Jejunum (tissue), 1 donor: ENCODE measurements around the gene ZNF768.

DNA sequence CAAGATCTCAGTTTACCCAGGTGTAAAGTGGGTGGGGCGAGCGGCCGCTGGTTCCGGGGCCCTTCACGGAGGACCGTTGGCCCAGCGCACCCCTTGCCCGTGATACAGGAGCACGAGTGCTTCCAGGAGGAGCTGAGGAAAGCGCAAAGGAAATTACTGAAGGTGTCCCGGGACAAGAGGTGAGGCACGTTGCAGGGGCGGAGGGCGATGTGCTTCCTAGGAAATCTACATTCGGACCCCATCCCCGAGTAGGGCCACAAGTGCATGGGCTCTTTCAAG, 337 bp downstream of the INO80E start:
- PRO-cap, result no peak

DNA sequence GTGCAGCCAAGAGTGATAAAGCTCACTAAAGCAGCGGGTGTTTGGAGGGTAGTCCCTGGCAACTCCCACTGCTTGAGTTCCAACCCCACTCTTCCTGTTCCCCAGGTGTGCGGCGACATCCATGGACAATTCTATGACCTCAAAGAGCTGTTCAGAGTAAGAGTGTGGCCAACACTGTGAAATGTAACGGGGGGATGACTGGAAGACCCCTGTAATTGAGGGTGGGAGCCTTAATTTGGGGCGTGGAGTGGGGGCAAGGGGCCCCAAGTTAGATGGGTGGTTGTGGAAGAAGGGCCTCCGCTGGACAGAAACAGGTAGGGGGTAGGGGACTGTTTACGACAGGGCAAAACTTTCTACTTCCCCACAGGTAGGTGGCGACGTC, 6.6 kb downstream of the PPP4C start:
- PRO-cap, result no peak

DNA sequence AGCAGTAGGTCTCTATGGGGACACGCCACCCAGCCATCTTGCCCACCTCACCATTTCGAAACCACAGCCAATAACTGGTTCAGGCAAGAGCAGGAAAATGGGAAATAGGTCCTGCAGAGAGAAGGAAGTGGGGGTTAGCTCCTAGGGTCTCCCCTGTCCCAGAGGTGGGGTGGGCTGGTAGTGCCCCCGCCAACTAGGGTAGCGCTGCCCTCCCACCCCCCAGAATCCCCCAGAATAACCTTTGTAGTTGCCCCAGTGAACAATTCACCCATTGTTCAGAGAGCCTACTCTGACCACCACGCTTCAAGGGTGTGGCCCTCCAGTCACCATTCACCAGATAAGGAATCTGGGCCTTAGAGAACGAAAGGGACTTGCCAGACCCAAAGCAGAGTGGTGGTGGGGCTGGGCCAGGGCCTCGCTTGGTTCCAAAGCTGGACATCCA, 5.0 kb downstream of the GDPD3 start:
- PRO-cap, result no peak

DNA sequence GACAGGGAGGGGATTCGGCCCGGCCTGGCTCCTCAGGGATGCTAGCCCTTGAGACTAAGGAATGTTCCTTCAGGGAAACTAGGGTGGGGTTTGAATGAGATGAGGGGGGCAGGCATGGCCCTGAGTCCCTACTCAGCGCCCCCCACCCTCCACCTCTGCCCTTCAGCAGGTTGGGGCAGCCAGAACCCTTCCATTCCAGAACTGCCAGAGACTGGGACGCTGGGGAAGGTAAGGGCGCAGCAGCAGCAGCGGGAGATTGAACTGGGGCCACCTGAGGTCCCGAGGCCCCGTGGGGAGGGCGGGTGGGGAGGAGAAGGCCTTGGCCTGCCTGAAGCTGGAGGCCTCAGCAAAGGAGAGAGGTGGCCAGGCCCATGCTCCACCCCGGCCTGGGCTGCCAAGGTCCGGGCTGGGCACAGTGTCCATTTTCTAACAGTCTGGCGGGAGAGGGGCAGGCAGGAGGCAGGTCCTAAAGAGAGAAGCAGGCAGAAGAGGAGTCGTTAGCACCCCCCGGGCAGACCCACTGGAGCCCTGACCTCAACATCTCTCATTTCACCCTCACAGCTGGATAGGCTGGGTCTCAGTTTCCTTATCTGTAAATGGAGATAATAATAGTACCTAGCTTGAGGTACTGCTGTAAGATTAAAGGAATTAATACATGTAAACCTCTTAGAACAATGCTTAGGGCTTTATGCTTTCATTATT, 1.1 kb upstream of the GDPD3 start:
- PRO-cap, result no peak

DNA sequence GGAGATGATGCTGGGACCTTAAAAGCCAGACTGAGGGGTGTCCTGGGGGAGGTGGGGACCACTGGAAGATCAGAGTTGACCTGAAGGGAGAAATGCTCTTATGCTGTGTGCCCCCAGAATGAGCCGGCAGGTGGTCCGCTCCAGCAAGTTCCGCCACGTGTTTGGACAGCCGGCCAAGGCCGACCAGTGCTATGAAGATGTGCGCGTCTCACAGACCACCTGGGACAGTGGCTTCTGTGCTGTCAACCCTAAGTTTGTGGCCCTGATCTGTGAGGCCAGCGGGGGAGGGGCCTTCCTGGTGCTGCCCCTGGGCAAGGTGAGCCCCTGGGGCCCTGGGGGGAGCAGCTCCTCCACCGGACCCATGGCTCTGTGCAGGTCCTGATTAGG, 1.7 kb downstream of the CORO1A start:
- PRO-cap, result no peak

- PRO-cap, result bidirectional peak, plus-strand start at chr16:30186004, minus-strand start at chr16:30185937
Observed at GRCh38 chr16:30185479-30186460, 2.4 kb downstream of the CORO1A start.

DNA sequence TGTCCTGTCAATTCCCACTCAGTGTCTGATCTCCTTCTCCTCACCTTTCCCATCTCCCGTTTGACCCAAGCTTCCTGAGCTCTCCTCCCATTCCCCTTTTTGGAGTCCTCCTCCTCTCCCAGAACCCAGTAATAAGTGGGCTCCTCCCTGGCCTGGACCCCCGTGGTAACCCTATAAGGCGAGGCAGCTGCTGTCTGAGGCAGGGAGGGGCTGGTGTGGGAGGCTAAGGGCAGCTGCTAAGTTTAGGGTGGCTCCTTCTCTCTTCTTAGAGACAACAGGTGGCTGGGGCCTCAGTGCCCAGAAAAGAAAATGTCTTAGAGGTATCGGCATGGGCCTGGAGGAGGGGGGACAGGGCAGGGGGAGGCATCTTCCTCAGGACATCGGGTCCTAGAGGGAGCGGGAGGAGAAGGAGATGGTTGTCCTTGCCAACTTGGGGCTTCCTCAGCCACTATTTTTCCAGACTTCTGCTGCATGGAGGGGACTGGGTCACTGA, 1.8 kb upstream of the TBC1D10B start:
- PRO-cap, result no peak

- PRO-cap, result bidirectional peak, plus-strand start at chr16:30377877, minus-strand start at chr16:30377798; bidirectional peak, plus-strand start at chr16:30378006, minus-strand start at chr16:30377962; bidirectional peak, plus-strand start at chr16:30378443, minus-strand start at chr16:30378242
Observed at GRCh38 chr16:30377190-30378309, 2.9 kb downstream of the MYL11 start.

GRCh38 chr16:30524117-30524846, 2.1 kb downstream of the ZNF768 start:
- PRO-cap, result no peak

- PRO-cap, result bidirectional peak, plus-strand start at chr16:30526627, minus-strand start at chr16:30526567; bidirectional peak, plus-strand start at chr16:30526939, minus-strand start at chr16:30526764; bidirectional peak, plus-strand start at chr16:30527169, minus-strand start at chr16:30527060
Observed at GRCh38 chr16:30526139-30527134, at the start of gene ZNF768. Gene ZNF768, minus strand, starts transcription at chr16:30526566.

GRCh38 chr16:30568188-30568709, 3.3 kb downstream of the ZNF688 start:
- PRO-cap, result no peak

DNA sequence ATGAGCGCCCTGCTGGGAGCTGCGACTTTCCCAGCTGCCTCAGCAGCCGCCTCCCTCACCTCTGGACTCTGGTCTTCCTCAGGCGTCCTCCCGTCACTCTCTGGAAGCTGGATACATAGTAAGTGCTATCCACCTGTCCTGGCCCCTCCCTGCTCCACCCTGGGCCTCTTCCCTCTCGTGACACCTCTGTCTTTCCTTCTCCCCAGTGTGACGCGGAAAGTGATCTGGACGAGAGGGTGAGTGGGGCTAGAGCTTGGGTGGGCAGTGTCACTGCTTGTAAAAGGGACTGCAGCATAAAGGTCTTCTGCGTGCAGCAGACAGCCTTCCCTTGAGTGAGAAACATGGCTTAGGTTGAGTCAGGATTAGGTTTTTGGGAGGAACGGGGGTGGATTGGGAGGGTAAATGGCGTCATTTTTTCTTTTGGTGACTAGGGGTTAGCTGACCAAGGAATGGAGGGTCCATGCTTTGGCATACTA, 2.9 kb downstream of the FBRS start:
- PRO-cap, result bidirectional peak, plus-strand start at position 205 of the sequence, minus-strand start at position 63 of the sequence

GRCh38 chr16:30666183-30666807, 8.1 kb downstream of the FBRS start:
- PRO-cap, result no peak

DNA sequence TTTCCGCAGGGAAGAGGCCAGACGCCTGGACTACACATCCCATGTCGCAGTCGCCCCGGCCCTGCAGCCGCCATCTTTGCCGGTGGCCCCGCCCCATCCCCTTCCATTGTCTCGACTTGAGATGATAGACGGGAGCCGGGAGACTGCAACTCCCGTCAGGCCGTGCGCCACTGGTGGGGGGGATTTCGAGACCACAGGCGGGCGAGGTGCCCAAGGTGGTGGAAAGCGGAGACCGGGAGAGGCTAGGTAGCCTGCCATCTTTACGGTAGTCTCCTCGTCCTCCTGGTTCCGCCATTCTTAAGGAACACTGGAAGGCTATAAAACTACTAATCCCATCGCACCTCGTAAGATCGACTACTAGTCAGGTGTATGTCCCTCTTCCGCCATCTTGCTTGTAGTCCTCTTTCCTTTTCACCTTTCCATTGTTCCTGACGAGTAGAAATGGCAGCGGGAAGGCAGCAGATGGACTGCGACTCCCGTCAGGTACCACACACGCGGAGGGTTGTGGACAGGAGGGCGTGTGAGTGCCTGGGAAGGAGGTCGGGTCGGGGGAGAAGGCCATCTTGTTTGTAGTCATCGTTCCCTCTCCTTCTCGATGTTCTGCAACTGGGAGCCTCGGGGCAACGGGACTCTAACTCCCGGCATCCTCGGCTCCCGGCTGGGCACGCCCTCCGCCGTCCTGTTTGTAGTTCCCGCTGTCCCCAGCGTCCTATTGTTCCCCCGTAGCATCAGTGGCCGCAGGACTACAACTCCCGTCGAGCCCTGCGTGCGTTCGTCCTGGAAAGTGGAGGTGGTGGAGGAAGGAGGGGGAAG, 496 bp upstream of the FBXL19 start:
- PRO-cap, result bidirectional peak, plus-strand start at position 188 of the sequence, minus-strand start outside the sequence; bidirectional peak, plus-strand start at position 434 of the sequence, minus-strand start at position 299 of the sequence; bidirectional peak, plus-strand start outside the sequence, minus-strand start at position 597 of the sequence

DNA sequence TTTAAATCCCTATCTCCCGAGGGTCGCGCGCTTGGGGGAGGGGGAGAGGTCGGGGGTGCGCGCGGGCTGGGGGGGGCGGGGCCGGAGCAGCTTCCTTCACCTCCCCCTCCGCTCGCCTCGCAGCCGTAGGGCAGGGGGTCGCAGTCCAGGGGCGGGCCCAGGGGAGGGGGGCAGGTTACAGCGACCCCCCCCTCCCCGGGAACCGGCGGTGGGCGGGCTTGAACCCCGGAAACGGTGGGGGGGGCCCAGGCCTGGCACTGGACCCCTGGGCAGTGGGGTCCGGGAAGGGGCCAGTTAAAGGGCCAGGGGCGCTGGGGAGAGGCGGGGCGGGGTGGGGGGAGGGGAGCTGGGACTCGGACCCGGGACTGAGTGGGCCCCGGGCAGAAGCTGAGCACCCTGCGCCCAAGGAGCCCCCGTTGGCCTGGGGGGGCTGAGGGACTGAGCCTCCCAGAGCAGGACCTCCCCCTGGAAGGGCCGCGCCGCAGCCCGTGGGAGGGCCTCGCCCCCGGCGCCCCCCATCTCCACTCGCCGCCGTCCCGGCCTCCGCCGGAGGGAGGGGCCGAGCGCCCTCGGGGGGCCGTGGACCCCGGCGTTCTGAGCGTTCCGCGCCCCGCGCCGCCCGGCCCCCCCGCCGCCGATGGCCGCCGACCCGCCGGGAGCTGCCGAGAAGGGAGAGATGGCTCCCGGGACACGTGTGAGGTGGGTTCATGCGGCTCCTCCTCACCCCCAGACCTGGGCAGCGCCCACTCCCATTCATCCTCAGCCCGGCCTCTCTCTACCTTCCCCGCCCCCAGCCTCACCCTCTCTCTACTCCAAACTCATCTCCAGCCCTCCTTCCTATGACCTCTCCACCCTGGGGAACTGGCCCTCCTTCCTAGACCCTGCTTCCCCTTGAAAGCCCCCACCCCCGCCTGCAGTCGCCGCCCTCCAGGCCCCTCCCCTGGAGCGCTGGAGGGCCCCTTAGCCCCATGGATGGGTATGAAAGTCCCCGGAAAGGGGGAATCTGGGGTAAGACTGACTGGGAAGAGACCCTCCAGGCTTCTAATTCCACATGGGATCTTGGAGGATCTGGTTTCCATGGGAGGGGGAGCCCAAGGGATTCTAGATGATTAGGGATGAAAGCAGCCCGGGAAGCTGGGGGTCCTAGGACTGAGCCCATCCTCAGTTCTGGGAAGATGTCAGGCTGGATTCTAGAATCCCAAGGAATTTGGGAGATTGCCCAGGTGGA, 803 bp downstream of the FBXL19 start:
- PRO-cap, result no peak

DNA sequence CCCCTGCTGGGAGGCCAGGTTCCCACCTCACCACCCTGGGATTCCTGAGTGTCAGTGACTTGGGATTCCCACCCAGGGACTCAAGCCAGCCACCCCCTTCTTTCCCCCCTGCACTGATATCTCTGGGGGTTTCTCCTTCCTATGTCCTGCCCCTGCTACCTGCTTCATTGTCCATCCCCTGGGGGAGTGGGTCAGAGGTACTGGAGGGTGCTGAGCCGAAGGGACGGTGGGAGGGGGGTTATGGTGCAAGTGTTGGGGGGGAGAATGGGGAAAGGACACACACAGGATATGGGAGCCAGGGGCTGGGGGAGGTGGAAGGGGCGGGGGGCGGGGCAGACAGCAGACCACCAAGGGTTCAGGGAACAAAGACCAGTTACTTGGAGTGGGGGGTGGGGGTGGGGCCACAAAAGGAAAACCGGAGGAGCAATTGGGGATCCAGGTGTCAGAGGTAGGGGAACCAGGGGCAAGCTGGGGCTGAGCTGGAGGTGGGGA, 1.5 kb upstream of the ORAI3 start:
- PRO-cap, result no peak

DNA sequence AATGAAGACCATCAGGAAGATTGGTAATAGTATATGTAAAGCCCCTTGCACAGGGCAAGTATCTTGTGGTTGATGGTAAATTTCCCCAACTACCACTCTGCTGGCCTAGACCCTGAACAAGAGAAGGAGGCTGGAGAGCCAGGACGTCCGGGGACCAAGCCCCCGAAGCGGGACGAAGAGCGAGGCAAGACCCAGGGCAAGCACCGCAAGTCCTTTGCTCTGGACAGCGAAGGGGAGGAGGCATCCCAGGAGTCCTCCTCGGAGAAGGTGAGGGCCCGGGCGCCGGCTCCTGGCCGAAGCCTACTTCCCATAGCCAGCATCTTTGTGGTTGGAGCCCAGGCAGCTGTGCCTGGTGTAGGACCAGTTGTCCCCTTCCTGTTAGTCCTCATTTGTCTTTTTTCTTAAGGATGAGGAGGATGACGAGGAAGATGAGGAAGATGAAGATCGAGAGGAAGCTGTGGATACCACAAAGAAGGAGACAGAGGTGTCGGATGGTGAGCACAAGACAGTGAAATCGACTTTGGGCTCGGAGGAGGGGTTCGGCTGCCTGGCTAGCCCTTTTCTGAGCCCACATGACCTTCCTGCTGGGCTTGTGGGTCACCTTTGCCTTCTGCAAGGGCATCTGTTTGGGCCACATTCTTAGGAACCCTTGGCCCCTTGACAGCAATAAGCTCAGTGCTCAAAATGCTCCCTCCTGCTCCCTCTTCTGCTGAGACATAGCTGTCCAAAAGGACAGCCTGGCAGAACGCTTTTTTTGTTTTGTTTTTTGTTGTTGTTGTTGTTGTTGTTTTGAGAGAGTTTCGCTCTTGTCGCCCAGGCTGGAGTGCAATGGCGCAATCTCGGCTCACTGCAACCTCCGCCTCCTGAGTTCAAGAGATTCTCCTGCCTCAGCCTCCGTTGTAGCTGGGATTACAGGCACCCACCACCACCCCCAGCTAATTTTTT, 11.9 kb downstream of the SETD1A start:
- PRO-cap, result no peak

DNA sequence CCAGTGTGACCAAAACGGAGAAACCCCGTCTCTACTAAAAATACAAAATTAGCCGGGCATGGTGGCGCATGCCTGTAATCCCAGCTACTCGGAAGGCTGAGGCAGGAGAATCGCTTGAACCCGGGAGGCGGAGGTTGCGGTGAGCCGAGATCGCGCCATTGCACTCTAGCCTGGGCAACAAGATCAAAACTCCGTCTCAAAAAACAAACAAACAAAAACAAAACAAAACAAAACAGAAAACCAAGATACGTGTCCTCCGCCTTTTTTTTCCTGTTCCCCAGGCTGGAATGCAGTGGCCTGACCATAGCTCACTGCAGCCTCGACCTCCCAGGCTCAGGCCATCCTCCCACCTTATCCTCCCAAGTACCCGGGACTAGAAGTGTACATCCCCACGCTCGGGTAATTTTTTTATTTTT, 11.1 kb downstream of the ZNF668 start:
- PRO-cap, result no peak

- PRO-cap, result no peak
Observed at GRCh38 chr16:31064782-31065336, 9.2 kb downstream of the ZNF668 start.

DNA sequence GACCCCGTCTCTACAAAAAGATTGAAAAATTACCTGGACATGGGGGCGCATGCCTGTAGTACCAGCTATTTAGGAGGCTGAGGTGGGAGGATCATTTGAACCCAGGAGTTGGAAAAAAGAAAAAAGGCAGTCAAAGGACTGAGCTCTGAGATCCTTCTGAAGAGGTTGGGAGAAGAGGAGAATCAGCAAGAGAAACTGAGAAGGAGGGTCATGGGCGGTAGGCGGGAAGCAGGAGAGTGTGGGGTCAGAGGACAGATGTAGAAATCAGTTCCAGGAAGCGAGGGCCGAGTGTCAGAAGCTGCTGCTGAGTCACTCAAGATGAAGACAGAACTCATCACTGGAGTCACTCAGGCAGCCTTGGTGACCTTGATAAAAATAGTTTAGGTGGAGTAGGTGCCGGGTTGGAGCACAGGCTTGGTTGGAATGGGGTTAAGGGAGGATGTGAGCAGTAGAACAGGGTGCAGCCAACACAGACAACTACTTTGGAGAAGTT, 6.2 kb upstream of the ITGAM start:
- PRO-cap, result no peak